Hematopoietic multipotent progenitor cell (in vitro differentiated cells): ENCODE measurements around the gene ARMC2.

GRCh38 chr6:106973617-106974343, 749 bp downstream of the CD24 start:
- CAGE, long polyA plus RNA: no peak

DNA sequence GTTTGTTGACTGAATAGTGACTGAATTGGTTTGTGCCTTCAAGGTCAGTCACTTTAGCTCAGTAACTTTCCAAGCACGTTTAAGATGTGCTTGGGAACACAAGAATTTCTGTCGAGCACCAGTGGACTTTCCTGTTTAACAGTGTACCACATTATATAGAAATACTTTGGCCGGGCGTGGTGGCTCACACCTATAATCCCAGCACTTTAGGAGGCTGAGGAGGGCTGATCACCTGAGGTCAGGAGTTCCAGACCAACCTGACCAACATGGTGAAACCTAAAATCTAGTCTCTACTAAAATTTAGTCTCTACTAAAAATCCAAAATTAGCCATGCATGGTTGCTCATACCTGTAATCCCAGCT, 1.8 kb upstream of the CD24 start:
- CAGE, long polyA plus RNA: no peak

GRCh38 chr6:107152484-107153122, 37.3 kb upstream of the BEND3 start:
- CAGE, long polyA plus RNA: no peak

- CAGE, long polyA plus RNA: no peak
These were observed 53.8 kb upstream of the BEND3 start for GRCh38 chr6:107169048-107169567.

DNA sequence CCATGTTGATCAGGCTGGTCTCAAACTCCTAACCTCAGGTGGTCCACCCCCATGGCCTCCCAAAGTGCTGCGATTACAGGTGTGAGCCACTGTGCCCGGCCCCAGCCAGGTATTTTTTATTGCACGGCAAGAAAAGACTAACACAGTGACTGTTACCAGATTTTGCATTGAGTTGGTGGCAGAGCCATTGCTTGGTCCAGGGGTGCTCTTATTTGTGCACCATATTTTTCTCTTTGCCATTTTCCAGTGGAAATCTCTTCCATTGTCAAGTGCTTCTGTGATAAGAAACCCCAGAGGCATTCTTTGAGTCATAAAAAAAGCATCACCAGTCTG, 74.2 kb upstream of the BEND3 start:
- CAGE, long polyA plus RNA: no peak

- CAGE, long polyA plus RNA: no peak
These were observed 5.3 kb downstream of the SOBP start for GRCh38 chr6:107495140-107495753.

DNA sequence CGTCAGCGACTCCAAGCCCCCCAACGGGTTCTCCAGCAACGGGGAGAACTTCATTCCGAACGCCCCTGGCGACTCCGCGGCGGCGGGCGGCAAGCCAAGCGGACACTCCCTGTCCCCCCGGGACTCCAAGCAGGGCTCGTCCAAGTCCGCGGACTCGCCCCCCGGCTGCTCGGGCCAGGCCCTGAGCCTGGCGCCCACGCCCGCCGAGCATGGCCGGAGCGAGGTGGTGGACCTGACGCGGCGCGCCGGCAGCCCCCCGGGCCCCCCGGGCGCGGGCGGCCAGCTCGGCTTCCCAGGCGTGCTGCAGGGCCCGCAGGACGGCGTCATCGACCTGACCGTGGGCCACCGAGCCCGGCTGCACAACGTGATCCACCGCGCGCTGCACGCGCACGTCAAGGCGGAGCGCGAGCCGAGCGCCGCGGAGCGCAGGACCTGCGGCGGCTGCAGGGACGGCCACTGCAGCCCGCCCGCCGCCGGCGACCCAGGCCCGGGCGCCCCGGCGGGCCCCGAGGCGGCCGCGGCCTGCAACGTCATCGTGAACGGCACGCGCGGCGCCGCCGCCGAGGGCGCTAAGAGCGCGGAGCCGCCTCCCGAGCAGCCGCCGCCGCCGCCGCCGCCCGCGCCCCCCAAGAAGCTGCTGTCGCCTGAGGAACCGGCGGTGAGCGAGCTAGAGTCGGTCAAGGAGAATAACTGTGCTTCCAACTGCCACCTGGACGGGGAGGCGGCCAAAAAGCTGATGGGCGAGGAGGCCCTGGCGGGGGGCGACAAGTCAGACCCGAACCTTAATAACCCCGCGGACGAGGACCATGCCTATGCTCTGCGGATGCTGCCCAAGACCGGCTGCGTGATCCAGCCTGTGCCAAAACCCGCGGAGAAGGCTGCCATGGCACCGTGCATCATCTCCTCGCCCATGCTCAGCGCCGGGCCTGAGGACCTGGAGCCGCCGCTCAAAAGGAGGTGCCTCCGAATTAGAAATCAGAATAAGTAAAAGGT, 144.9 kb downstream of the SOBP start:
- CAGE, long polyA plus RNA: no peak

DNA sequence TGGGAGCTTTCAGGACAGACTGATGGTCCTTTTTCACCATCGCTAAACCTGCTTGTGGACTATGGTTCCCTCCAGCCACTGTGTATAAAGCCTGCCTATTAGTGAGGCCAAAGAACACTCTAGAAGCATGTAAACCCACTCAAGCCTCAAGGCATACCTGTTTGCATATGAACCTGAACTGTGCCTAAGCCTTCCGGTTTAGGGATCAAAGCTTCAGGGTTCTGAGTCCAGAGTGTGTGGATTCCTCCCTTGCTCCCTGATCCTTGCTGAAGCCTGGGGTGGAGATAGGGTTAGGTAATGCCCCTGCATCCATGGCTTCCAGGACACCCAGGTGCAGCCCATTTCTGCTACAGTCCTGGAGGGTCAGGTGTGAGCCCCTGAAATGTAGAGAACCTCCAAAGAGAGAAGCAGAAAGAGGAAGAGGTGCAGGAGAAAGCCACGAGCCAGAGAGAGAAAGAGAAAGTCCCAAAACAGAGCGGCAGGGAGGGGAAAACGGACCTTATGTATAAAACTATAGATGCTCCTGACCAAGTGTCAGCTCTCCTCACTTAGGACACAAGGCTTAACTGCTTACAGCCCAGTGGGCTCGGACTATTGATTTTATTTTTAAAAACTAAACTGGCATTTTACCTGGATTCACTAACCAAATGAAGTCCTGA, 93.3 kb downstream of the SCML4 start:
- CAGE, long polyA plus RNA: no peak

- CAGE, long polyA plus RNA: no peak
These were observed 87.2 kb downstream of the SCML4 start for GRCh38 chr6:107736734-107737449.

- CAGE, long polyA plus RNA: no peak
These were observed 12.3 kb downstream of the SCML4 start for GRCh38 chr6:107811770-107812308.

GRCh38 chr6:107822173-107823050, 1.7 kb downstream of the SCML4 start:
- CAGE, long polyA plus RNA: no peak

GRCh38 chr6:107870263-107871139, 46.4 kb upstream of the SCML4 start:
- CAGE, long polyA plus RNA: no peak

DNA sequence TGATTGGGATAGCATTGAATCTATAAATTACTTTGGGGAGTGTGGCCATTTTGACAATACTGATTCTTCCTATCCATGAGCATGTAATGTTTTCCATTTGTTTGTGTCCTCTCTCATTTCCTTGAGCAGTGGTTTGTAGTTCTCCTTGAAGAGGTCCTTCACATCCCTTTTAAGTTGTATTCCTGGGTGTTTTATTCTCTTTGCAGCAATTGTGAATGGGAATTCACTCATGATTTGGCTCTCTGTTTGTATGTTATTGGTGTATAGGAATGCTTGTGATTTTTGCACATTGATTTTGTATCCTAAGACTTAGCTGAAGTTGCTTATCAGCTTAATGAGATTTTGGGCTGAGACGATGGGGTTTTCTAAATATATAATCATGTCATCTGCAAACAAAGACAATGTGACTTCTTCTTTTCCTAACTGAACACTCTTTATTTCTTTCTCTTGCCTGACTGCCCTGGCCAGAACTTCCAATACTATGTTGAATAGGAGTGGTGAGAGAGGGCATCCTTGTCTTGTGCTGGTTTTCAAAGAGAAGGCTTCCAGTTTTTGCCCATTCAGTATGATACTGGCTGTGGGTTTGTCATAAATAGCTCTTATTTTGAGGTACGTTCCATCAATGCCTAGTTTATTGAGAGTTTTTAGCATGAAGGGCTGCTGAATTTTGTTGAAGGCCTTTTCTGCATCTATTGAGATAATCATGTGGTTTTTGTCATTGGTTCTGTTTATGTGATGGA, 64.2 kb upstream of the SCML4 start:
- CAGE, long polyA plus RNA: no peak

DNA sequence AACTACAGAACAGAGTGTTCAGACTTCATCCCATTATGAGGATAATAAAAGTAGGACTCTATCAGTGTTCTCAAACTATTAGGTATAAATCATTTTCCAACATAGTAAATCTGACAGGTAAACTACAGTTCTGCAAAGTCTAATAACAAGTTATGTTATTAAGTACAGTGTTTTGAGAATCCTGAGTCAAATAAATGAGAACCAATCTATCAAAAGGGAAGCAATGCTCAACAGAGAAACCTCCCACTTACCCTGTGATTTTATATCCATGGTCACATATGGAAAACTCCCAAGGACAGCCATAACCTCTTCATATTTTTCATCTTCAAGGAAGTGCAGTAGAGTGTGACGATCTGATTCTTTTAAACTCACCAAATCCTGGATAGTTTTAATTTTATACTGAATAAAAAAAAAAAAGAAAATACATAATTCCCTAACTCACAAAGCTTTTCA, 56.9 kb downstream of the SEC63 start:
- CAGE, long polyA plus RNA: no peak

- CAGE, long polyA plus RNA: no peak
These were observed 4.5 kb downstream of the FOXO3 start for GRCh38 chr6:108564883-108565862.

- CAGE, long polyA plus RNA: no peak
These were observed 28.8 kb downstream of the FOXO3 start for GRCh38 chr6:108589212-108590271.

DNA sequence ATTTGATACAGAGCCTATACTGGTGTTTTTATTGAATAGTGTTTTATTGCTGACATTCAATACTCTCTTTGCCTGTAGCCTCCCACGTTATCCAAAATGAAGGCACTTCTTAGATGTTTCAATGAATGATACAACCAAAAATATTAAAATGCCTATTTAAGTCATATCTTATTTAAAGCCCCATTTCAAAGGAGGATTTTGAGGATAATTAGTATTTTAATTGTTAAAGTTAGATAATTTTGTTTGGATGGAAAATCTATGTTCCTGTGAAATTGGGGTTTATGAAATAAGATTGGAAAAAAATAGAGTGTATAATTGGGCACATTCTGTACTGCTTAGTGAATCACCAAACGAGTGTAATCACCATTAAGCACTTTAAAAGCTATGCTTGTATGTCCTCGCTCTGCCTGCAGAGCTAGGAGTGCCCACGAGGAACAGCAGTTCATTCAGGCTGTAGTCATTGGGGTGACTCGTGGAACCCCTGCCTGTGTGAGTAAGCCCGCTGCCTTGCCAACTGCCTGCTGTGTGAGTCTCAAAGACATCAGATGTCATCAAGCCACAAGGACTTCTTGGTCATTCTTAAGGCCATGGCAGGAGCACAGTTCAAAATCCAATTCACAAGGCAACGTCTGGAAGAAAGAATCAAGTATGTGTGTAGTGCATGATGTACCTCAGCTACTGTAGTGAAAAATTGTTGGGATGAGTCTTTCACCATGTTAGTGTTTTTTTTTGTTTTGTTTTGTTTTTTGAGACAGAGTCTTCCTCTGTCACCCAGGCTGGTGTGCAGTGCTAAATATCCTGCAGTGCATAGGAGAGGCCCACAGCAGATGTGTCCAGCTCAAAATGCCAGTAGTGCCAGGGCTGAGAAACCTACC, 60.3 kb downstream of the FOXO3 start:
- CAGE, long polyA plus RNA: no peak

DNA sequence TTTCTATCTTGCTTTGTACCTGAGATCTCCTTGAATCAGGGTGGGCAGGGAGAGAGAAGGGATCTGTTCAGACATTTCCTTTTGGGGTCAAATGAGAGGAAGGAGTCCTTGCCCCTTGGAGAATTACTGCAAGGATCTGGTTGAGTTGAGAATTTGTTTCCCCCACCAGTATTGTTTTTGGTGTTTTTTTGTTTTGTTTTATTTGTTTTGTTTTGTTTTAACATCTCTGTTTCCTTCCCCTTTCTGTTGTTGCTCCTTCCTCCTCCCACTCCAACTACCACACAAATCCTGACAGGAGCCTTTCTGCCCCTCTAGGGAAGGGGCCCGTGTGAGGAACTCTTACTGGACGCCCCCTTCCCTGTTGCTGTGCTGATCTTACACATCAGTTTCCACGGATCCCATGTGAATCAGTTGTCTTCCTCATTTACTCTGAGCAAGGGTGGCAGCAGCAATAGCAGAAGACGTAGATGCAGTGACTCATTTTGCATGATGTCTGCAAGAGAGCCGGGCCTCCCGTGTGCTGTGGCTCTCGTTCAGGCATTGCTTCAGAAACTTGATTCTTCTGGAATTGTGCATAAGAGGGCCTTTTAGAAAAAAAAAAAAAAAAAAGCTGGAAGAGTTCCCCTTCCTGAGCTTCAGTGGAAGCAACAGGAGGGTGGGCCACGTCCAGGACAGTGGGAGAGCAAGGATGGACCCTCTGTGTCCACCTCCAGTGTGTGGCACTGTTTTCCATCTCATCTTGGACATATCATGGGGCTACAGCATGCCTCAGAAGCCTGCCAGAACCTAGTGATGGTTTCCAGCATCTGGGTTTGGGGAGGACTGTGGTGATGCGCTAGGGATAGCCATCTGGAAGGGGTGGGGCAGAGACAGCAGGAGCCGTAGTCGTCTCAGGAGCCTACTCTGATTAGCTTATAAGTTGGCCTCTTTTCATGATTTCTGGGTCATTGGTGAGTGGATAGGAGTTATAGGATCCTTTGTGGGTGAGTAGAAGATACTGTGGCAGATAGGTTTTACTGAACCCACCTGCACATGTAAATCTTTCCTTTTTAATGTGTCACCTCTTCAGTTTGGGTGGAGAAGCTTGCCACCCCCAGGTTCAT, 62.0 kb downstream of the FOXO3 start:
- CAGE, long polyA plus RNA: no peak

GRCh38 chr6:108847897-108849106, at the start of gene ARMC2:
Gene ARMC2, plus strand, starts transcription at chr6:108848422.
- CAGE, long polyA plus RNA: no peak

DNA sequence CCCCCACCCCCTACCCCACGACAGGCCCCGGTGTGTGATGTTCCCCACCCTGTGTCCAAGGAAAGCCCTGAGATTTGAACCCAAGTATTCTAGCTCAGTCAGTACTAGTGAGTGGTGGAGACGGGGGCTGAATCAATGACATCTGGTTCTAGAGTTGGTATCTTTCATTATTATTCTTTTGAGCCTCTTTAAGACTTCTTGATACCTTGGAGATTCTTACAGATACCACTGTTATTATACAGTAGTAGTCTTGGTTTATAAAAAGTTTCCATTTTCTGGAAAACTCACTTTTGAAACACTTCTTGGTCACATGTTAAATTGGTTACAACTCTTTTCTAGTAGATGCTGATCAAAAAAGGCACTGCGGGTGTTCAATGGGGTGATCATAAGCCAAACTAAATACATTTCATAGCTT, 88.2 kb downstream of the SESN1 start:
- CAGE, long polyA plus RNA: no peak